ENCODE data around the genes ZXDB, ZXDA and VSIG4.

DNA sequence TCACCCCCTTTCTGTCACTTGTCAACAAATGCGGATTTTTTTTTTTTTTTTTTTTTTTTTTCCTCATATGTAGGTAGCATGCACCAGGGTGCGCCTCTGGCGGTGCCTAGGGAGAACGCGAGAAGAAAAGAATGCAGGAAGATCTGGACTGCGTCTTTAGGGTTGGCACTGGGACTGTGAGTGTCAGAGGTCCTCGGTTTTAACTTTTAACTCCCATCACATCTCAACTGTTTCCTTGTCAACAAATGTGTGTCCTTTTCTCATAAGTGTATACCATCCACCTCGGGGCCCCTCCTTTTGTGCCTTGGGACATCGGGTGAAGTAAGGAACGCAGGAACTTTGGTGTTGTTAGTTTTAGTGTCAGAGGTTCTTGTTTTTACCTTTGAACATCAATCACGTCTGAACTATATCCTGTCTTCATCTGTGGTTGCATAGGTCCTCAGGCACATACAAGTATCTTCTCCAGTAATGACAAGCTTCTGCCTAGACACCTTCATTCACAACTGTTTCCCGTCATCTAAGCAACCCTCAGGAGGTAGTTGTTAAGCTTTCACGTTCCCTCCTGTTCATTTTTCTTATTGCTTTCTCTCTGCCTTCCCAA is 51.8 kb downstream of the NBDY start:
- RRBS, result no CpG with 5 or more reads among the region's 13 CpGs

GRCh38 chrX:56786731-56787399 is 57.8 kb downstream of the NBDY start:
- RRBS, result no CpG with 5 or more reads among the region's 10 CpGs

GRCh38 chrX:57591579-57592070 is at the start of gene ZXDB:
ZXDB (plus strand) TSS chrX:57592011.
- RRBS, result no CpG with 5 or more reads among the region's 18 CpGs

- RRBS, result 42% methylated on average over 5 of the region's 110 CpGs
Observed at GRCh38 chrX:57909429-57910600, at the start of gene ZXDA. ZXDA (minus strand) TSS chrX:57910458.

DNA sequence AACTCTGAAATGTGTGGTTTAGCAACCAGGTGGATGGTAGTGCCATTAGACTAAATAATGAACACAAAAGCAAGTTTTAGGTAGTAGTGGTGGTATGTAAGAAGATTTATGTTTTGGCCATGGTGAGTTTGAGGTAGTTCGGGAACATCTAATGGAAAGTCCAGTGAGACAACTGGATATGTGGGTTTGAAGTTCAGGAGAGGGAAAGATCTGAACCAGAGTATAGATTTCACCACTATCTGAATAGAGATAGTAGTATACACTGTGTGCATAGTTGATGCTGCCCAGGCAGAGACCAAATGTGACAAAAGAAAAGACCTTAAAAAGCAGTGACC is 56.4 kb downstream of the MTMR8 start:
- RRBS, result no CpG with 5 or more reads among the region's 1 CpG

DNA sequence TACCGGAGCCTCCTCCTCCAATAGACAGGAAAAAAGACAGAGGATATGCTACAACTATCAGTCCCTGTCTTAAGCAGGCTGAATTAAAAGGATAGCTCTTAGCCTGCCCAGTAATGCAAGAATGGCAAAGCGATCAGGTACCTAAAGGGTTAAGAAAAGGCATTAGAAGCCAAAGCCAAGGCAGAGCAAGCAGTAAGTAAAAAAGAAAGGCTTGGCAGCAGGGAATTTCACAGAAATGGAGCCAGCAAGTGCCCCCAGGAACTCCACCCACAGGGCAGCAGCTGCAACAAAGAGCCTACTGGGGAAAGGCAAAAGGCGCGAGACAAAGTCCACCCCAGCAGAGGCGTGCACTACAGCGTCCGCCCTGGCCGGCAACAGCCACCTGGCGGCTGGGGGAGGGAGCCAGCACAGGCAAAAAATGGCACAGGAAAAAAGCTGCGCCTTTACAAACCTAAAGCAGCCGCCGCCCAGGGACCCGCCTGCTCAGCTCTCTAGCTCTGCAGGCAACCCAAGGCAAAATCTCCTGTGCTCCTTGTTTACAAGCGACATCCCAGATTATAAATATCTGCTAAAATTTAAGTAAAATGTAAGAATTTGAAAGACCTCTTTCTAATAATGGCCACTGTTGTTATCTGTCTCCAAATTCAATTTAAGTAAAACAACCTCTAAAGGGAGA is 162.3 kb downstream of the ZC3H12B start:
- RRBS, result no CpG with 5 or more reads among the region's 14 CpGs

DNA sequence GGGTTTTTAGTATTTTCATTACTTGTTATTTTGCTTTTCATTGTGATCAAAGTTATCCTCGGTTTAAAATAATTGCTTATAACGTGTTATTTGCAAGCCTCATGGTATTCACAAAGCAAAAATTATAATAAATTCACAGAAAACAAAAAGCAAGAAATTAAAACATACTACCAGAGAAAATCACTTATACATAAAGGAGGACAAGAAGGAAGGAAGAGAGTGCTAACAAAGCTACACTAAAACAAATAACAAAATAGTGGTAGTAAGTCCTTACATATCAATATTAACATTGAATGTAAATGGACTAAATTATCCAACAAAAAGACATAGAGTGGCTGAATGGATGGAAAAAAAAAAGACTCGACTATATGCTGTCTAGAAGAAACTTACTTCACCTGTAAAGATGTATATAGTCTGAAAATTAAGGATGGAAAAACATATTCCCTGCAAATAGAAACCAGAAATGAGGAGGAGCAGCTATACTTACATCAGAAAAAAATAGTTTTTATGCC is 197.9 kb downstream of the ZC3H12B start:
- RRBS, result no CpG with 5 or more reads among the region's 3 CpGs

GRCh38 chrX:65406370-65406886 is 128.2 kb downstream of the LAS1L start:
- RRBS, result 37% methylated on average over 1 of the region's 47 CpGs

DNA sequence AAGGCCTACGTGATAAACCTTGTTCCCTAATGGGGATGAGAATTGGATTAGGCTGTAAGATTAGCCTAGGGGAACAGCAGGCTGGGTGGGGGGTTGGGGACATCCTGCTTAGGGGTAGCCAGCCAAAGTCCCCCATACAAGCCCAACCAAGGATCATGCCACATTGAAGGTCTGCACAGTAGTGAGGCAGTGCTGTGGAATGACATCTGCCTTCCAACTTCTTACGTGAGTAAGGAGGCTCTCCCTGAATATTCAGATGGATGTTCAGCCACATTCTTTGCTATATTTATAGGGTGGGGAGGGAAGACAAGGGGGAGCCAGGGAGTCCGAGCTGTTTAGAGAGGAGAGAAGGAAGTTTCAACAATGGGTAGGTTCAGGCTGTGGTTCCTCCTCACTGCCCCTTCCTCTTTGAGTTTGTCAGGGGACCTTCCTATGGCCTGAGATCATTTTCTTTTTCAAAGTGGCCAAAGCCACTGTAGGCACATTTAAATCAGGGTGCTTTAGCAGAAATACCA is 29.7 kb downstream of the MSN start:
- RRBS, result no CpG with 5 or more reads among the region's 3 CpGs

GRCh38 chrX:65740529-65741529 is 73.4 kb downstream of the MSN start:
- RRBS, result no CpG with 5 or more reads among the region's 3 CpGs

DNA sequence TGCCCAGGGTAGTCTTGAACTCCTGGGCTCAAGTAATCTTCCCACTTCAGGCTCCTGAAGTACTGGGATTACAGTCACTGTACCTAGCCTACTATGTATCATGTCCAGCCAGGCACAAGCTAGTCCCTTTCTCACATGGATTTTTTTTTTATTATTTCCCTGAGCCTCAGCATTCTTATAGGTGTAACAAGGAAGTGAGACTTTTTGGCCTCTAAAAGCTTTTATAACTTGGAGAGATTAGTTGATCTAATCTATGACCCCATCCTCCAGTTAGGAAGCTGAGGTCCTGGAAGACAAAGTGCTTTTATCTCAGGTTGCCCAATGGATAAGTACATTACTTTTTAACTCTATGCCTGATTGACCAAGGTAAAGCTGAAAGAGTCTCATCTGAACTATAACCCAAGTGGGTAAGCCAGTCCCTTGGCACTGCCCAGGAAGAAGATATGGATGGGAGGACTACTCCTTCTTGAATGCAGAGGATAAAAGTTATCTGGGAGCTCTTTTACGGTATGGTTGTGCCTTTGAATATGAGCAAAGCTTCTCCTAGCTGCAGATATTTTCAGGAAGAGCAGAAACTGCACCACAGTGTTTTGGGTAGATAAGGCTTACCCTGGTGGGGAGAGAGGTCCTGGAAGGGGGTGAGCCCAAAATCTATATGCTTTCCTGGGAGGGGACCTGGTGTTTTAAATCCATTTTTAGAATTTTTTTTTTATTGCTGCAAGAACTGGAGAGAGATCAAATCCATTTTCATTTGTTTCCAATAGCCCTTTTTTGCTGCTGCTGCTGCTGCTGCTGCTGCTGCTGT is 40.2 kb downstream of the VSIG4 start:
- RRBS, result no CpG with 5 or more reads among the region's 1 CpG

DNA sequence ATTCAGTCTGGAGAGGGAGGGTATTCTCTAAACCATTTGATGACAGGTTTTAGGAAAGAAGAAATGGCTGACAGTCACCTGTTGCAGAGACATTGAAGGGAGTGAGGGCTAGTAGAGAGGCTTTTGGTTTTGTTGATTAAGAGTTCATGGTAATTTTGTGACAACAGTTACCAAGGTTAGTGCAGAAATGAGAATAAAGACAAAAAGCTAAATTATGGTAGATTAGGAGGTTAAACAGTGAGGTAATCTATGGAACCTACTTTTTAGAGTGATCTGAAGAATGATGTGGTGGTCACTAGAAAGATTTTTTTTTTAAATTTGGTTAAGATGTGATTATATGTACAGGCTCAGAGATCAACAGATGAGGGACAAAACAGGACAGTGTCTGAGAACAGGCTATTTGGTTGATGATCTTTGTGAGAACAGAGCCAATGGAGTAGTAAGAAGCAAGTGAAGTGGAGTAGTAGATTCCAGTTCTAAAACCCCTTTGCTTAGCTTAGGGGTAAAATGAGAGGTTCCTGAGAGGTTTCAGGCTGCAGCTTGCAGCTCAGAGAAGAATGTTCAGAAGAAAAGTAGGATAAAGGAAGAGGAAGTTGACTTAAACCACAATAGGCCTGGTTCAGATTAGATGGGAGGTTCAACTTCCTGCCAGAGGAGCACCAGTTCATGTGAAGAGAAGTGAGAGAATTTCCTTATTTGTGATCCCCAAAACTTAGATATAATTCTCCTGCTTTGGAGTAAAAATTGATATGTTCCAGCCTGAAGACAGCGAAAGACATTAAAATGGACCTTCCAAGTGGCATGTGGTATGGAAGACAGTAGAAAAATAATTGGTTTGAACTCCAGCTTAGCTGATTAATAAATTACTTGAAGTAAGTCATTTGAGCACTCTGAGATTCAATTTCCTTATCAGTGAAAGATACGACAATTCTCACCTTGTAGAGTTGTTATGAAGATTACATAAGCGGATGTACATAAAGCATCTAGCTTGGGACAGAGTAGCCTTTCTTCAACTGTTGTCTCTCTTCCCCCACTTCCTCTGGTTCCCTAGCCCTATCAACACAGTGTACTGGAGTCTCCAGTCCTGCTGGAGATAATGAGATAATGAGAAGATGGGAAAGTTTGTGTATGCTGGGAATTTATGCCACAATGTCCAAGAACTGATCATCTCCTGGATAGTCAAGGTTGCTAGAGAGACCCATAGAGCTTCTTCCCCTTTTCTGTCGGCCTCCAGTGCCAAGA is 34.4 kb downstream of the VSIG4 start:
- RRBS, result no CpG with 5 or more reads among the region's 4 CpGs

DNA sequence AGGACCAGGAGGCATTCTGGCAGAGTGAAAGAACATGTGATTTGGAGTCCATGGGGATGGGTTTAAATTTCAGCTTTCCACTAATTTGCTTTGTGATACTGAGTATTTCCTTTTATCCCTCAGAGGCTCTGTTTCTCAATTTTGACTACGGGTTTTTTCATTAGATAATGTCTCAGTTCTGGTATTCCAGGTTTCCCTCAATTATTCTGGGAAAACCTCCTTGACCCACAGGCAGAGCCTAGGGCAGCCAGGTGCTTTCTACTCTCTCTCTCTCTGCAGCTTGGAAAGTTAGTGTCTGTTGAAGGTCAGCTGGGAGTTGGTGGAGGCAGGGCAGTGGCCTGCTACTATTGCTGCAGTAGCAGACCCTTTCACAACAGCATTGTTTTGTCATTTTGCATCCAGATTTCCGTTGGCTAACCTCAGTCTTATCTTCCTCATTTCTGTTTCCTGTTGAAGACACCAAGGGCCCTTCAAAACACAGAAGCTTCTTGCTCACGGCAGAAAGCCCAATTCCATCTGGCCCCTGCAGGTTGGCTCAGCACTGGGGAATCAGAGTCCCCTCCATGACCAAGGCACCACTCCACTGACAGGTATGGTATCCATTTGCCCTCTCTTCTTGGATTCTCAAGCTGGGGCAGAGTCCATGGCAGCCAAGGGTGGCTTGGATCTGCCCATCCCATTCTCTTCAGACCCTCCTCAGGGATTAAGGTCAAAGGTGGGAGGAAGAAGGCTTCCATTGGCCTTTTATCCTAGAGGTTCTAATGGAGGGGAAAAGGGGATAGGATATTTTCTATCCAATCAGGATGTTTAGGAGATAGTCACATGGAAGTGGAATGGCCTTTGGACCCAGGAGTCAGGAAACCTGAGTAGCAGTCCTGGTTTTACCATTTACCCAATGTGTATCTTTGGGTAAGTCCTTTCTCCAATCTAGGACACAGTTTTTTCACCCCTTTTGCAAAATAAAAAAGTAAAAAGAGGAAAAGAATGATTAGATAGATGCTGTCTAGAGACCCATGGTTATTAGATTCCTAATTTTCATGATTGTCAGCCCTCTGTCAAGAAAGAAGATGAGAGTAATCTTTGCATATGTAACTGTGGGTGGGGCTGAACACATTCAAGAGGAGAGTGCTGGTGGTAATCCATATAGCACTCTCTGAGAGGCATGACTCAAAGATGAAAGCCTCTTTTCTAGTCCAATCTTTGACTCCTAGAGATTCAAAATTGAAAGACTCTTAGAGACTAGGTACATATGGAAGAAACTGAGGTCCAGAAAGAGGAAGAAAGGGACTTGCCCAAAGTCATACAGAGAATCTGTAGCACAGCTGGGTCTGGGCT is 24.5 kb downstream of the VSIG4 start:
- RRBS, result no CpG with 5 or more reads among the region's 3 CpGs

- RRBS, result no CpG with 5 or more reads among the region's 1 CpG
Observed at GRCh38 chrX:66016649-66017490, 23.0 kb downstream of the VSIG4 start.

DNA sequence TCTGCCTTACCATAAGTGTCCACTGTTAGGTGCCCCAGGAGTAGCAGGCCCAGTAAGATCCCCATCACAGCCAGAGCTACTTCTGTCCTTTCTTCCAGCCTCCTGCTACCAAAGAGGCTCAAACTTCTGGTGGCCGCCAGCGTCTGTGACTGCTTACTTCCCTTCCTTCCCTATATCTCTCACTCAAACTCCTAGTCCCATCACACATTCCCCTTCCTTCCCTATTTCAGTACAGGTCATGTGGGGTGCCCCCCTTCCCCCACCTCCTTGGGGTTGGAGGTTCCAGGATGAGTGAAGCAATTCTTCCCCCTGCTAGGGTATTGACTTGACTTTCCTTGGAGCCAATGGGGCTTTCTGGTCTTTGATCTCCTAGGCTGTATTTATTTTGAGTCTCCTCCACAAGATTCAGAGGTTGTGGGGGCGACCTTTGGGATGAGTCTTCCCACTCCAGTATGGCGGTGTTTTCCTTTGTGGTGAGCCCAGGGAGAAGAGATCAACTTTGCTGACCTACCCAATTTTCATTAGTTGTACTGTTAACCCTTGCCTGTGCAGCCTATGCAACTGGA is at the start of gene VSIG4:
Gene VSIG4 (minus strand): TSS at position 147 of the 566 bp plus-strand sequence.
- RRBS, result no CpG with 5 or more reads among the region's 4 CpGs

GRCh38 chrX:66164874-66165572 is 976 bp downstream of the HEPH start:
- RRBS, result no CpG with 5 or more reads among the region's 4 CpGs

GRCh38 chrX:66751355-66751772 is 112.5 kb upstream of the EDA2R start:
- RRBS, result no CpG with 5 or more reads among the region's 2 CpGs

- RRBS, result 20% methylated on average over 6 of the region's 68 CpGs
Observed at GRCh38 chrX:67545893-67546756, 2.3 kb downstream of the AR start.

DNA sequence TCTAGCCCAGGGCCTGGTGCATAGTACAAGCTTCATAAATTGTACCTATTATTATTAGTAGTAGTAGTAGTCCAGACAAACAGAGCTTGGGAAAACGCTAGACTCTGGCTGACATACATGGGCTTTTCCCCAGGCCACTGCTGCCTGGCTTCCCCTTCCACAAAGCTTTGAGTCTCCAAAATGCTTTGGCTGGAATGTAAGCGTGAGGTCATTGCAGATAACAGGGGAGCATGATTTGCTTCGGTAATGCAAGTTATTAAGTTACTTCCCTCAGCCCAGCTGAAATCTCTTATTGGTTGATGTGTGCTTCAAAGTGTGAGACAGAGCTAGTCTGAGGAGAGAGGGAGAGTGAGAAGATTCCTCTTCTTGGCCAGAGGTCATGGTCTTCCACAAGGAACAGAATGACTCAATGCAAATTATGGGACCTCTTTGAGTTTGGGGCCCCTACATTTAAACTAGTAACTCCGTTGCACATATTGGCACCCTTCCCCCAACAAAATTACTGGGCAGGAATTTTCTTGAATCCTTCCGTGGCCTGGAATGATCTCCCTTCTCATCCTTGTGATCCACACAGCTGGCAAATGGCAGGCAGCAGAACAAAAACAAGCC is 19.7 kb downstream of the AR start:
- RRBS, result no CpG with 5 or more reads among the region's 5 CpGs

- RRBS, result no CpG with 5 or more reads among the region's 10 CpGs
Observed at GRCh38 chrX:68499555-68499929, 691 bp downstream of the YIPF6 start.